ENCODE measurements around the gene SRSF4.

- RRBS, result no CpG with 5 or more reads among the region's 6 CpGs
Measured at GRCh38 chr1:28640947-28641294, 1.9 kb downstream of the TAF12 start.

DNA sequence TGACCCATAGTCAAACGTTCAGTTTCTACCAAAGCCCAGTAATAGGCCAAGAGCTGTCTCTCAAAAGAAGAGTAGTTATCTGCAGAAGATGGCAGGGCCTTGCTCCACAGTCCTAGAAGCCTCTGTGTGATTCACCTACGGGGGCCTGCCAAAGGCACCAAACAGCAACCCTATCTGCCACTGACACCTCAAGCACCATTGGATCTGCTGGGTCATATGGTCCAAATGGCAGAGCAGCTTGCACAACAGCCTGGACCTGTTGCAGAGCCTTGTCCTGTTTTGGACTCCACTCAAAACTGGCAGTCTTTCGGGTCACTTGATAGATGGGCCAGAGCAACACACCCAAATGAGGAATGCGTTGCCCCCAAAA is 12.7 kb upstream of the GMEB1 start:
- RRBS, result no CpG with 5 or more reads among the region's 4 CpGs

DNA sequence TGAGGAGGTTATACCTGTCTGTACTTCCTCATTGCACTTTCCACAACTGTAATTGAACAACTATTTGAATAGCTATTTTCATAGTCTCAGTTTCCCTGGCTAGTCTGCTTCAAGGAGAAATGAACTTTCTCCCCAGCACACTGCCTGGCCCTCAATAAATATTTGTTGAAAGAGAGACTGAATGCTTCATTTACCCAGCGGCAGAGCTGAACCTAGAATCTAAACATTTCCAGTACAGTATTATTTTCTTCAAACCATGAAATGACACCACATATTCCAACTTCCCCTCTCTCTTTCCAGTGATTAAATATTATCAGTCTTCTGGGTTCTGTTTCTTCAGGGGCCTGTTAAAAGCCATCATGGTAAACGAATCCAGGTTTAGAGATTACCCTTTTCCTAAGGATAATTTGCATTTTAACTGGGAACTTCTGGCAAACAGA is 2.7 kb upstream of the YTHDF2 start:
- RRBS, result no CpG with 5 or more reads among the region's 2 CpGs

GRCh38 chr1:28748271-28748811 is 11.6 kb downstream of the YTHDF2 start:
- RRBS, result no CpG with 5 or more reads among the region's 2 CpGs

- RRBS, result no CpG with 5 or more reads among the region's 9 CpGs
Measured at GRCh38 chr1:28754569-28755534, 18.1 kb downstream of the YTHDF2 start.

- RRBS, result no CpG with 5 or more reads among the region's 5 CpGs
Measured at GRCh38 chr1:28871970-28872376, 42.4 kb upstream of the EPB41 start.

- RRBS, result no CpG with 5 or more reads among the region's 1 CpG
Measured at GRCh38 chr1:28926826-28927213, 12.5 kb downstream of the EPB41 start.

DNA sequence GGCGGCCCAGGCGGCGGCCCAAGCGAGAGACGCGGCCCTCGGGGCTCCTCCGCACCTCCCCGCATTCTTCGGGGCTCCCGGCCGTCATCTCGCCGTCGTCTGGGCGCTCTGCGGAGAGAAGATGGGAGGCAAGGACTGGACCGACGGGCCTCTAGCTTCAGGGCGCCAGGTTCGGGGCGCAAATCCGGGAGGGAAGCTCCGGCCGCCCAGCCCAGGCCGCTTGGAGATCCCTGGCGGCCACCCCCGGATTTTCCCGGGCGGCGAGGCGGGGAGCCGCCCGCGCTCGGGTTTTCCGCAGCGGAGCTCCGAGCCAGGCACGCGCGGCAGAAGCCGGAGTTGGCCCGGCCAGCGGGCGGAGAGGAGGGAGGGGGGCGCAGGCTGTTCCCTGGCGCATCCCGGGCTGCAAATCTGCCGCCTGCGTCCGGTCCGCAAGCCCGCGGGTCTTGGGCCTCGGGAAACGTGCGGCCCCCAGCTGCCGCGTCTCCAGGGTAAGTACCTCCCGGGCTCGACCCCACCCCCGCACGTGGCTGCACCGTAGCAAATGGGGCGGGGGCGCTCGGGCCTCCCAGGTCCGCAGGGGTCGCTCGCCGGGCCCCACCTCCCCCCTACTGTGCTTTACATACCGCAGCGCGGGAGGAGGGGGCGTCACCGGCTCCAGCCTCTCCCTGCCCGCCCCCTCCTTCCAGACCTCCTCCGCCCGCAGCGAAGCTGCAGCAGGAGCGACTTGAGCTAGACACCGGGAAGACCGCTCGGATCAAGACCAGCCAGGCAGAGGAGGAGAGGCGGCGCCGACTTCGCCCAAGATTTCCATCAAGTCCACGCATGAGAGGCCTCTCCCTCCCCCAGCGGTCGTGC is 1.7 kb downstream of the TMEM200B start:
- RRBS, result 54% methylated on average over 51 of the region's 92 CpGs

GRCh38 chr1:29149728-29150514 is 26.2 kb upstream of the TMEM200B start:
- RRBS, result no CpG with 5 or more reads among the region's 13 CpGs

GRCh38 chr1:29180974-29181364 is 731 bp downstream of the SRSF4 start:
- RRBS, result 0% methylated on average over 3 of the region's 19 CpGs

DNA sequence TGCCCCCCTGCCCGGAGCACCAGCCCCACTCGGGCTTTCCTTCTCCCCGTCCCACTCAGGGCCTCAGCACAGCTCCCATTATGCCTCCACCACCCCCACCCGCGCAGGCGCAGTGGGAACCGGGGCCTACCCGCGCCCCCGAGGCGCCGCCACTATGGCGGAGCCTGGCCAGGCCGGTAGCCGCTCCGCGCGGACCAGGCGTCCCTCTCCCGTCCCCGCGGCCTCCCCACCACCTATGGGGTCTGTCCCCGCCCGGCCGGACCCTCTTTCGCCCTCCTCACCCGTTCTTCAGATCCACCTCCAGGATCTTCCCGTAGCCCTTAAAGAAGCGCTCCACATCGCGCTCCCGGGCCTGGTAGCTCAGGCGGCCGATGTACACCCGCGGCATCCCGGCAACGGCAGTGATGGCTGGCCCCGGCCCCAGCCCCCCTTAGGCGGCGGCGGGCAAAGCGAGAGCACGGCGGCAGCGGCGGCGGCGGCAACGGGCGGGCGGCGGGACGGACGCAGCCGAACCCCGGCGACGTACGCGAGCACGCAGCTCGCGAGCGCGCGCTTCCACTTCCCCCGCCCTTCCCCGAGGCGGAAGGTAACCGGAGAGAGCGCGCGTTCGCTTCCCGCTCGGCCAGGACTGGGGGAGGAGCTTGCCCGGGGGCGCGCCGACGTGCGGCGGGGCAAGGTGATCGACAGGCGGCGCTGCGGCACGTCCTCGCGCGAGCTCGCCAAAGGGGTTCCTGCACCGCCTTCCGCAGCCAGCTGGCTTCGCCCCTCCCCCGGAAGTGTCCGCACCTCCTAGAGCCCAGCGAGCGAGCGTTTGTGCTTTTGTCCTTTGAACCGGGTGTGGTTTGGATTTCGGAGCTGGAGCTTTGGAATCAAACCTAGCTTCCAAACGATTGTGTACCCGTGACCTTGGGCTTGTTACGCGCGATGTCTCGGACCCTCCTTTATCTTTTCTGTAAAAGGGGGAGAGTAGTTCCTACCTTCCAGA is at the start of gene SRSF4:
SRSF4 (minus strand) TSS at position 536 of the 985 bp plus-strand sequence.
- RRBS, result 1% methylated on average over 61 of the region's 109 CpGs

DNA sequence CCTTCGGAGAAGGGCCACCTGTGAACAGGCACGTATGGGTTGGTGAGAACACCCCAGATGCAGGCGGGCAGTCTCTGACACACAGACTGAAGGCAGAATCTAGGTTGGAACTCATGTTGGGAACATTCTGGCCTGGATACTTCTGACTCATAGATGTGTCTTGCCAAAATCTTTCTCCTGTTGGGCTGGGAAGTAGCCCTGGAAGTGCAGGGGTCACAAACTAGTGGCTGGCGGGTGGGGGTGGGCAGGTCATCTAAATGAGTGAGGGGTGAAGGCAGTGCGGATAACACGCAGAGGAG is 180.8 kb downstream of the PTPRU start:
- RRBS, result no CpG with 5 or more reads among the region's 6 CpGs

- RRBS, result no CpG with 5 or more reads among the region's 10 CpGs
Measured at GRCh38 chr1:30525924-30526585, 197.3 kb downstream of the MATN1 start.

DNA sequence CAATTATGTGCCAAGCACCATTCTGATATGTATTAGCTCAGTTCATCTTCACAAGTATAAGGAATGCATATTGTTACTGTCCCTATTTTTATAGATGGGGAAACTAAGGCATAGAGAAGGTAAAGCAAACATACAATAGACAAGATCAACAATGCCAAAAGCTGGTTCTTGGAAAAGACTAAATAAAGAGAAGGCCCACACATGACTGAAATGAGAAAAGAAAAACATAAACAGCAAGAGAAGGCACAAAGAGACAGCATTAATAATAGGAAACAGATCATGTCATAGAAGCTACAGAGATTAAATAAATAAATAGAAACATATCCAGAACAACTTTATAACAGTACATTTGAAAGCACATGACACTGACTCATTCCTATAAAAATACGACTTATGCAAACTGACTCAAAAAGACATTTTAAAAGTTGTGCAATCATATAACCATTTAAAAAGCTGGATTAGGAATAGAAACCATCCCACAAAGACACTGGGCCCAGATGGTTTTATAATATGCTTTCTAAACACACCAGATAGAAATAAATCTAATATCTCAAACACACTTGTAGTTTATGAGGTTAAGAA is 47.8 kb downstream of the MATN1 start:
- RRBS, result no CpG with 5 or more reads among the region's 1 CpG

GRCh38 chr1:30744937-30745225 is 12.7 kb downstream of the LAPTM5 start:
- RRBS, result no CpG with 5 or more reads among the region's 1 CpG

DNA sequence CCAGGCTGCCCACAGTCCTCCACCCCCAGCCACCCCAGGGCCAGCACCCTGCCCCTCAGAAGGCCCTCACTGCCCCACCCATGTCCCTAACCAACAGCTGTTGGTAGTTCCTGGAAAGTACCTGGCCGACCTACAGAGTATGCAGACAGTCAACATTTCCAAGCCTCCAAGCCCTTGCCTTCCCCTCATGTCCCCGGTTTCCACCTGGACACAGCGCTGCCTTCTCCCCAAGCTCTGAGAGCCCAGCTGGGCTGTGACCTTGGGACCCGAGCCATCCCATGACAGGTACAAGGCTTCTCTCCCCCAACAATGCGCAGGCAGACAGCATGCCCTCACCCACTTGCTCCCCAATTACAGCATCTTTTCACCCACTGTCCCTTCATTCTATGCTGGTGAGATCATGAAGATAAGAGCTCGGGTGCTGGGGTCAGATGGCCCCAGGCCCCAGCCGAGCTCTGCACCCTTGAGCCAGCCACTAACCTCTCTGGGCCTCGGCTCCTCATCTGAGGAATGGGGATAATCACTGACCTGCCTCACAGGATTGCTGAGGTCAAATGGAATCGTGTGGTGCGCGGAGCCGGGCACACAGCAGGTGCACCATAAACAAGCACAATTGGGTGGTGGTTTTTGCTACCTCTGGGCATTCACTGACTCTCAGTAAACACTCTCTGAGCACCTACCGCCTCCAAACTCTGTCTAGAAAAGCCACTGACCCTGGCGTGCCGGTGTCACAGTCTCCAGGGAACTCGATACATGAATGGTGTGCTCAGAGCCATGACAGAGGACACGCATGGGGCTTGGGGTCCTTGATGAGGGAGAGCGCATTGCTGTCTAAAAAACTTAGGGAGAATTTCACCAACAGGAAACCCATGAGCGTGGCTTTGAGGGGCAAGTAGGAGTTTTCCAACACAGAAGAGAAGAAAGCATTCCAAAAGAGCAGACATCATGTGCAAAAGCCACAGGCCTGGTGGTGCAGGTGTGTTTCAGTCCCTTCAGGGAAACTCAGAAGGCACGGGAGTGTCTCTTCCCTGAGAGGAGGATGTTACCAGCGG is 11.0 kb downstream of the LAPTM5 start:
- RRBS, result no CpG with 5 or more reads among the region's 21 CpGs

DNA sequence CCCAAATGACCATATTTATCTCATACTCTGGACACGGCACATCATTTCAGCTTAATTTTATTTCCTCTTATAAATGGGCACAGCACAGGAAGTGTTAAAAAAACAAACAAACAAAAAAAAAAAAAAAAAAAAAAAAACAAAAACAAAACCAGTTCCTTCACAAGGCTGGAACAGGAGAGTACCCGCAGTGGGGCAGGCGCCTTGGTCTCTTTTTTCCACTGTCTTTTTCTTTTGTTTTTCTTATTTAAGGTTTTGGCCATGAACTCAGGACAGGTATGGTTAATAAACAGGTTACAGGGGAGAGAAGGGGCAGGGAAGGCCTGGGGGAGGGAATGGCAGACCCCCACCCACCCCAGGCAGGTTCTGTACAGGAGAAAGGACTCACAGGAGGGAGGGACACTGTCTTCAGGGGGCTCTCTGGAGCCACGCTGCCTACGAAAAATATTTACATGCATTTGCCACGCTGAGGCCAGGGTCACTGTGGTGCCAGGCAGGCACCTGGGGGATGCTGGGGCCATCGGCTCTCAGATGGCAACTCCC is 39.1 kb downstream of the SDC3 start:
- RRBS, result no CpG with 5 or more reads among the region's 7 CpGs

GRCh38 chr1:30929988-30930721 is 21.6 kb upstream of the SDC3 start:
- RRBS, result no CpG with 5 or more reads among the region's 11 CpGs

GRCh38 chr1:31024638-31025140 is 40.8 kb downstream of the PUM1 start:
- RRBS, result no CpG with 5 or more reads among the region's 2 CpGs

DNA sequence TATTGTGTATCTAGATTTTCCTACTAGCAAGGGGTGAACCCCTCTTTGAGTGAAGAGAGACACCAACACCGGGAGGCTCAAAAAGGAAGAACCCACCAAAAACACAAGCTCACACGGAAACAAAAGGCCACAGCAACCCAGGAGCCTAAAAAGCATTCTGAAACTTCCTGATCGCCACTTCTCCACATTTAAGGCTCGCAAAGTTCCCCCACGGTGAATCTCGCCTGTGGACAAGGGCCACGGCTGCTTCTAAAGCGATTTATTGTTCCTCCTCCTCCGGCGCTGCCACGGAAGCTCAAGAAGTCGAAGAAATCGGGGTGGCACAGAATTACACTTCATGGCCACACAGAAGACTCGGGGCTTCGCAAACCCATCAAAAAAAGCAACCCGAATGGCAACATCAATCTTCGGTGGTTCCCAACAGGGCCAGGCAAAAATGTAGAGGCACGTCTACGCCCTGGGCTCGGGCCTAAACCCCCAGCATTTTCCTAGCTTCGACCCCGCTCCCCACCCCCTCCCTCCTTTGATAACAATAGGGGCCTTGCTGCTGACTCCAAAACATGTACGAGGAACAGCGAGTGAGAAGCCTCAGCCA is 526 bp downstream of the PUM1 start:
- RRBS, result no CpG with 5 or more reads among the region's 24 CpGs